ENCODE measurements around the genes PPP4R3C and FTHL17.

- PRO-cap, 3 experiments = no peak in any of the 3 experiments
- RAMPAGE, long total RNA = no peak
- RRBS, 2 experiments = no CpG with 5 or more reads among the region's 13 CpGs
Observed at GRCh38 chrX:24063400-24064616, 9.1 kb downstream of the EIF2S3 start.

DNA sequence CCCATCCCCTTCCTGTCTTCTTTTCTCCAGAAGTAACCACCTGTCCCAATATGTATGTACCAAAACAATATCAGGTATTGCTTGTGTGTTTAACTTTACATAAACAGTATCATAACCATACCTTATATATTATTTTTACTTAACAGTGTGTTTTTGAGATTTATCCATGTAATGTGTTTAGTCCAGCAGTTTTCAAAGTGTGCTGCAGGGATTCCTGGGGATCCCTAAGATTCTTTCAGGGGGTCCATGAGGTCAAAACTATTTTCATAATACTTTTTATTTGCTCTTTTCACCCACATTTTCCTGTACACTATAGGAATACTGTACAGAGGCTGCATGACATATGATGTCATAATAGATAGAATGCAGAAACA is 4.8 kb downstream of the ZFX start:
- PRO-cap, 3 experiments = no peak in any of the 3 experiments
- RAMPAGE, long total RNA = no peak

DNA sequence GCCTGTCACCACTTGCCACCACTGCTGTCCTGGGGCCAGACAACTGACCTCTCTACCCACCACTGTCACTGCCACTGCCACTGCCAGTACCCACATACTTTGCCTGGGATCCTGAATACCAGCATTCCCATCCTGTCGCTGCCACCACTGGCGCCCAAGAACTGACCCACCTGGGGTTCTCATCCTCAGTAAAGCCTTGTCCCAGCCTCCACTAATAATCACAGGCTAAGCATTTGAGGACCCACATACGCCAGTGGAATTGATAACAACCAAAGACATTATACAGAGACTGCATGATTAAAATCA is 507.1 kb downstream of the MAGEB5 start:
- PRO-cap, 3 experiments = no peak in any of the 3 experiments
- RAMPAGE, long total RNA = no peak
- RRBS, 2 experiments = no CpG with 5 or more reads among the region's 3 CpGs

DNA sequence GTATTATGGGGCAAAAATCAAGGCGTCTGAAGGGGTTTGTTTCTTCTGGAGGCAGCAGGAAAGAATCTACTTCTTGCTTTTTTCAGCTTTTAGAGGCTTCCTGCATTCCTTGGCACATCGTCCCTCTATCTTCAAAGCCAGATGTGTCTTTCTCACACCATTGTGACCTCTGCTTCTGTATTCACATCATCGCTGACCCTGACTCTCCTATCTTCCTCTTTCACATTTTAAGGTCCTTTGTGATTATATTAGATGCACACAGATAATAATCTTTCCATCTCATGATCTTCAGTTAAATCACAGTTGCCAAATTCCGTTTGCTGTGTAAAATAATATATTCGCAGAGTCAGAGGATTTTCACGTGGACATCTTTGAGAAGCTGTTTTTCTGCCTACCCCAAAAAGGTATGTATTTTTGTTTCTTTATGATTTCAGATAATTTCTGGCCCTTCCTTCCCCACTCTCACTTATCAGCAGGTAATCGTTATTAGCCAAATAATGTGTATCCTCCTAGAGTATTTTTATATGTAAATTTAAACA is 112.6 kb downstream of the PPP4R3C start:
- PRO-cap, 3 experiments = no peak in any of the 3 experiments
- RAMPAGE, long total RNA = no peak
- RRBS, 2 experiments = no CpG with 5 or more reads among the region's 7 CpGs

GRCh38 chrX:27463038-27463606 is at the start of gene PPP4R3C:
Gene PPP4R3C (minus strand): TSS chrX:27463341.
- PRO-cap, 3 experiments = no peak in any of the 3 experiments
- RAMPAGE, long total RNA = no peak
- RRBS, 2 experiments = 89 to 97% methylated on average over 6 of the region's 19 CpGs

- PRO-cap, 3 experiments = no peak in any of the 3 experiments
- RAMPAGE, long total RNA = no peak
- RRBS, 2 experiments = 39 to 41% methylated on average over 4 of the region's 7 CpGs
Observed at GRCh38 chrX:28591599-28591835, 4.3 kb downstream of the IL1RAPL1 start.

DNA sequence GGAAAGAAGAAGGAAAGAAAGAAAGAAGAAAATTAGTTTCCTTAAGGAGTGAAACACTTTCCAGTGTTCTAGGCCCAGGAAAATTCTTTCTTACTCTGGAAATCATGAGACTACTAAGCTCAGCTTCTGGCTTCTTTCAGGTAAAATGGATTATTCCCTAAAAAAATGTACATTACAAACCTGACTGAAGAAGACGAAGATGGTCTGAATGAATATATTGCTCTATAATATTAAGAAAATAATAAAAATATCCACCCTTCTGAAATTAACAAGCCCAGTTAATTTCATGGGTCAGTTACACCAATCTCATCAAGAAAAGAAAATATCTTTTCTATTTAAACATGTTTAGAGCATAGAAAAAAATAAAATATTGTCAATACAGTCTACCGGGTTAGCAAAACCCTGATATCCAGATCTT is 118.0 kb upstream of the MAGEB2 start:
- PRO-cap, 3 experiments = no peak in any of the 3 experiments
- RAMPAGE, long total RNA = no peak
- RRBS, 2 experiments = no CpG with 5 or more reads among the region's 2 CpGs

- PRO-cap, 3 experiments = no peak in any of the 3 experiments
- RAMPAGE, long total RNA = no peak
Observed at GRCh38 chrX:30243627-30243826, 1.7 kb downstream of the MAGEB4 start.

DNA sequence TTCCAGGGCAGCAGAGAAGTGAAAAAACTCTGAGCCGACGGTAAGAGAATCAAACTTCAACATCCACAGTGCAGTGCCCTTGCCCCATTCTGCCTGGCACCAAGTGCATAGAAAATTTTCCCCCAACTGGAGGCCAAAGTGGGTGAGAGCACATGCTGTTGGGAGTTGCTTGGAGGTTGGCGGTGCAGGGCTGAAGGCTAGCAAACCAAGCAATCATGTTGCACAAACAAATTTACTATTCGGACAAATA is 36.1 kb upstream of the GK start:
- PRO-cap, 3 experiments = no peak in any of the 3 experiments
- RAMPAGE, long total RNA = no peak
- RRBS, 2 experiments = no CpG with 5 or more reads among the region's 4 CpGs

DNA sequence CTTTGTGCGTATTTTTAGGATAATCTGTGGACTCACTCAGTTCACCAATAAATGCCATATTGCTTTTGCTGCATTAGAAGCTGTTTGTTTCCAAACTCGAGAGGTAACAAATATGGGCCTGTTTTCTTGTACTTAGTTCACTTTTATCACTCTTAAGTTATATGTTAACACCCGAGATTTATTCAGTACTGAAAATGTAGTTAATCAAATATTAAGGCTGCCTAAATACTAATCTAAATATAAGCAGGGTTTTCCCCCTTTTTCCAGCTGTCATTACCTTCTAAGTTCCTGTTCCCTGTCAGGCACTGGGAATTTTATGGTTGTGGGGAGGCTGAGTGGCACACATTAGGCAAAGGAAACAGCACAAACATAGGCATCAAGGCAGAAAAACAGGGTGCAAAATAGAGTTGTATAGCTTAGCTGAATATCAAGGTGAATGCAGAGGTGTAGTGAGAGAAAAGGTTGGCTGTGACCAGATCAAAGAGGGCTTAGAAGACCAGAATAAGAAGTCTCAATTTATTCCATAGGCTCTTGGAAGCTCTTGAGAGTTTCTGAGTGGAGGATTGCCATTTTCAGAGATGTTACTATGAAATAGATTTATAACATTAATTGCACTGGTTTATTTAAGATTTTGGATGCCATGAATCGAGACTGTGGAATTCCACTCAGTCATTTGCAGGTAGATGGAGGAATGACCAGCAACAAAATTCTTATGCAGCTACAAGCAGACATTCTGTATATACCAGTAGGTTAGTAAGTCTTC is 67.0 kb downstream of the GK start:
- PRO-cap, 3 experiments = no peak in any of the 3 experiments
- RAMPAGE, long total RNA = no peak
- RRBS, 2 experiments = no CpG with 5 or more reads among the region's 4 CpGs

- PRO-cap, 3 experiments = no peak in any of the 3 experiments
- RAMPAGE, long total RNA = no peak
- RRBS, 2 experiments = no CpG with 5 or more reads among the region's 4 CpGs
Observed at GRCh38 chrX:30828628-30829414, 60.2 kb downstream of the TAB3 start.

GRCh38 chrX:31071669-31071890 is 261 bp downstream of the FTHL17 start:
- PRO-cap, 3 experiments = no peak in any of the 3 experiments
- RAMPAGE, long total RNA = no peak
- RRBS, 2 experiments = no CpG with 5 or more reads among the region's 11 CpGs

GRCh38 chrX:31071931-31072326 is at the start of gene FTHL17:
Gene FTHL17 (minus strand): TSS chrX:31072041.
- PRO-cap, 3 experiments = no peak in any of the 3 experiments
- RAMPAGE, long total RNA = no peak
- RRBS, 2 experiments = no CpG with 5 or more reads among the region's 36 CpGs

DNA sequence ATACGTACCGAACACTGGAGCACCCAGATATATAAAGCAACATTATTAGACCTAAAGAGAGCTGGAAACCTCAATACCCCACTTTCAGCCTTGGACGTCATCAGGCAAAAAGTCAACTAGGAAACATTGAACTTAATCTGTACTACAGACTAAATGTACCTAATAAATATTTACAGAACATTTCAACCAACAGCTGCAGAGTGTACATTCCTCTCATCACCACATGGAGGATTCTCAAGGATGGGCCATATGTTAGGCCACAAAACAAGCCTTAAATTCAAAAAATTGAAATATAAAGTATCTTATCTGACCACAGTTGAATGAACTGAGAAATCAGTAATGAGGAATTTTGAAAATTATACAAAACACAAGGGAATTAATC is 357.3 kb downstream of the DMD start:
- PRO-cap, 3 experiments = no peak in any of the 3 experiments
- RAMPAGE, long total RNA = no peak
- RRBS, 2 experiments = no CpG with 5 or more reads among the region's 3 CpGs

DNA sequence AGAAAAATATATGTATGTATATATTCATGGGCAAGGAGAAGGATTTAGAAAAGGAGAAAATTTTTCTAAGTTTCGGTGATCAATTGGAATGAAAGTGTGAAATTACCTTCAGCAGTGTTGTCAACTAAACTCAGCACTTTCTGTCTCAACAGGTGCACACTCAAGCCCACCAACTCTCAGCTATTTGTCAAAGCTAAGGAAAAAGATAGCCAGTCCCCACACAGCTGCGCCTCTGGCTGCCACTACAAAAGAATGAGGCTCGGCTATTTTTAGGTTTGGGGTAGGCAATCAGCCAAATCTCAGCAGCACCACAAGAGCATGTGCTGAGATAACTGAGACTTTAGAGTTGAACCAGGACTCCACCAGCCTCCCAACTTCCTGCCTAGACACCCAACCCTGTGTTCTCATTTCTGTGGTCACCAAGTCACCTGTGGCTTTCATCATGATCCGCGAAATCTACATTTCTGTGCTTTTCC is 28.1 kb downstream of the DMD start:
- PRO-cap, 3 experiments = peak in 1 of 3 experiments; most common plus-strand start position 343 of the sequence (in 1); most common minus-strand start position 254 of the sequence (in 1)
- RAMPAGE, long total RNA = no peak
- RRBS, 2 experiments = no CpG with 5 or more reads among the region's 5 CpGs

GRCh38 chrX:34415077-34416067 is 241.7 kb downstream of the TMEM47 start:
- PRO-cap, 3 experiments = no peak in any of the 3 experiments
- RAMPAGE, long total RNA = no peak
- RRBS, 2 experiments = no CpG with 5 or more reads among the region's 29 CpGs

DNA sequence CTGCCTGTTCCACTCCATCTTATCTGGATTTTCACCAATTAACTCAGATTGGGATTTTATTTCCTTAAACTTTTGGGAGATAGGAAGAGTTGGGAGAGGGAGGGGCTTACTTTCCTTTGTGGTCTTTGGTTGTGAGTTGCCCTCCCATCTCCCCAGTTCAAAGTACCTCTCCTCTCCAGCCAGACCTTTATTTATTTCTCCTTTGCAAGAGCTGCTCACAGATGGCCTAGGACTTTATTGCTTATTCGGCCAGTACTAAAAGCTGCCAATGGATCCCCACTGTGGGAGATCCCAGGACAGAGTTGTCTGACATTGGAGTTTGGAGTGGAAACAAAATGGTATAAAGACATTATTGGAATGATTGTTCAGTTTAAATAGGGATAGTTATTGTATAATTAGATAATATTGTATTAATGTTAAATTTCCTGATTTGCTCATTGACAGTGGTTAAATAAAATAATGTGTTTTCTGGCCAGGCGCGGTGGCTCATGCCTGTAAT is 49.5 kb upstream of the FAM47C start:
- PRO-cap, 3 experiments = no peak in any of the 3 experiments
- RAMPAGE, long total RNA = no peak
- RRBS, 2 experiments = no CpG with 5 or more reads among the region's 3 CpGs

DNA sequence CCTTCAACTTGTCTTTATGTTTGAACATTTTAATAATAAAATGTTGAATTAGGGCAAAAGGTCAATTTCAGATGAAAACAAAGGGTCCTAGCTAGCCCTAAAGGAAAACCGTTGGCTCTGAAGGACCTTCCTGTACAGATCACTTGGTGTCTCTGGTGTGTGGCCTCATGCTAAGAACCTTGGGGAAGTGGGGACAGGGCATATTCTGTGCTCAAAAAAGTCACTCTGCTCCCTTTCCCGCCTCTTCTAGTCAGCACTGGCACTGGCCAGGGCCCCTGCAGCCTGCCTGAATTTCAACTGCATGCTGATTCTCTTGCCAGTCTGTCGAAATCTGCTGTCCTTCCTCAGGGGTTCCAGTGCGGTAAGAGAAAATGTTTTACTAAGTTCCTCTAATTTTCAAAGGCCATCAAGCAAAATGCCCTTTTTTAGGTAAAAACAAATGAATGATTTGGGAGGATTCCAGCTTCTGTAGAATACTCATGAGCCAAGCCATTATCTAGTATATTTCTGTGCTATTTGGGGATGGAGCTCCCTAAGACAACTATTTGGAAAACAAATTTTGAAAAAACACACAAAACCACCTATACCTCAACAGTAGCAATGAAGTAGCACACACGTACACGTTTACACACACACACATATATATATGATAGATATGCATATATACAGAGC is 3.5 kb downstream of the CYBB start:
- PRO-cap, 3 experiments = no peak in any of the 3 experiments
- RAMPAGE, long total RNA = no peak
- RRBS, 2 experiments = no CpG with 5 or more reads among the region's 6 CpGs

DNA sequence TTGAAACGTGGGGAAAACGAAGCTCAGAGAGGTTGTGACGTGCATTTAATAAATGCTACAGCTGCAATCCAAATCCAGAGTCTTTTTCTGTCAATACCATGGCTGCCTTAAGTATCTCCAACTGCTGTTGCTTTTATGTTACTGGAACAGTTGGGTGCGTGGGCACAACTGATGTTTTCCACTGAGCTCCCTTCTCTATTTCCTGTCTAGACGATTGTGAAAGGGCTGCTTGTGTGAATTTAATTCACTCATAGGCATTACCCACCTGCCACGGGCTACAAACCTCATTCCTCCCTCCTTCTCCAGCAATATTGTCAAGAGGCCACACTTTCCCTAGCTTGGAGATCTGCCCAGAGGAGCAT is 526.0 kb downstream of the MID1IP1 start:
- PRO-cap, 3 experiments = no peak in any of the 3 experiments
- RAMPAGE, long total RNA = no peak
- RRBS, 2 experiments = no CpG with 5 or more reads among the region's 6 CpGs

- PRO-cap, 3 experiments = no peak in any of the 3 experiments
- RAMPAGE, long total RNA = no peak
- RRBS, 2 experiments = no CpG with 5 or more reads among the region's 10 CpGs
Observed at GRCh38 chrX:39491480-39491924, 606.3 kb downstream of the BCOR start.